Pericardium fibroblast (primary cell): ENCODE measurements around a stretch of chr10.

GRCh38 chr10:30527509-30528081 lies 93.6 kb downstream of the MAP3K8 start:
- RAMPAGE, long total RNA, result no peak

GRCh38 chr10:30541798-30542405 lies 87.7 kb downstream of the LYZL2 start:
- RAMPAGE, long total RNA, result no peak

DNA sequence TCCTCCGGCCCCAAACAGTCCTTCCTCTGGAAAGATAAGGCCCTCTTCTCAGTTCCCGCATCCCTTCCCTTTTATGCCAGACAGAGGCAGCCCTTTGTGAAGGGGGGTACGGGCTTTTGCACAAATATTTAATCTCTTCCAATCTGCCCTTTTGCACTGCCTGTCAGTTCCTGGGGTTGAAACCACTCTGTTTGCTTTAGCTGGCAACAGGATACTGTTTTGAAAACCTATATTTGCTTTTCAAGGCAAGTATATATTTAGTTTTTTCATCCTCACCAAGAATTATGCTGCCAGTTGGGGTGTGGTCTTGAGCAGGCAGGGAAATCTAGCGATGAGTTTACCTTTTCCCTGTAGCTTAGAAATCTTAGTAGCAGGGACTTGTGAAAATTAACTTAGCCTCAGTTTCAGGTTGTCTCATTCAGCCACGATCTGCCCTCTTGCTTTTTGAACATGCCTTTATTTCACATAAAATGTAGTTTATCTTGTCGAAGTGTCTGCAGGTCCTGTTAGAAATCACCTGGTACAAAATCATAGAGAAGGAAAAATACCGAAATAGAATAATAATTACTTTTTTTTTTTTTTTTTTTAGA lies 23.7 kb downstream of the LYZL2 start:
- RAMPAGE, long total RNA, result no peak

DNA sequence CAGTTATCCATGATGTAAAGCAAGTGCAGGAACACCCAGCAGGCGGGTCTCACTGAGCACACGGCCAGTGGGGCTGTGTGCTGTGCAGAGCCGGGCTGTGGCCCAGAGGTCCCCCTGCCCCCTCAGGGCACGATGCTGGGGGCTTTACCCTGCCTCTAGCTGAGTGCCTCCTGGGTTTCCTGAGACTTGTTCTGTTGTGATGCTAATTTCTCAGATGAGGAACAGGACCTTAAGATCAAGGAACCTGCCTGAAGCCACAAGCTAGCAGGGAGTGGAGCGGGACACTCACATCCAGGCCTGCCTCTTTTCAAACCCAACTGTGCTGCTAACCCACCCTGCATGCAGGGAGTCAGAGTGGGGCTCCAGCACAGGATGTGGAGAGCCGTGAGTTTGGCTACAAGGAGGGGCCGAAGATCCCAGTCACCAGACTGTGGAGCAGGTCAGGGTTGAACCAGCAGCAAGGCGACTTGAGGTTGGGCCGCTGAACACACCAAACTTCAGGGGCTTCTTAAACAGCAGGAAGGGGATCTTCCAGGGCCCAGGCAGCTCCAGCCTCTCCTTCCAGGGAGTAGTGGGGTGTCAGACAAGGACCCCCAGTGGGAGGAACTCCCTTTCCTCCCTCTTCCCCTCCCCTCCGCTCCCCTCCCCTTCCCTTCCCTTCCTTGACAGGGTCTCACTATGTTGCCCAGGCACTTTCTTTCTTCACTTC lies 76.3 kb upstream of the LYZL2 start:
- RAMPAGE, long total RNA, result no peak

GRCh38 chr10:30752012-30752497 lies 122.5 kb upstream of the LYZL2 start:
- RAMPAGE, long total RNA, result no peak

DNA sequence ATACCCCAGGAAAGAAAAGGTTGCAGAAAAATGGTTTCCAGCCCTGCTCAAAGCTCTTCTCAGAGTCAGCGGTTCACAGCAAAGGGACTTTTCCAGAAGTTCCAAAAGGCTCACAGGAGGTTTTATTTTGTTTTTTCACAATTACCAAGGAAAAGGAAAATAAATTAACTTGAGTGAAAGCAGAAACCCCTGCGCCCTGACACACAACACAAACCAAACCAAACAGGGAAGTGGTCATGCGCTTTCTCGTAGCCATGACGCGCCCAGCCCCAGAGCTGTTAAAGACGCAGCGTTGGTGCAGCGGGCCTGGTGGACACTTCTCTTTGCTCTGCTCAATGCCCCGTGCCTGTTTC lies 134.3 kb upstream of the LYZL2 start:
- RAMPAGE, long total RNA, result no peak

DNA sequence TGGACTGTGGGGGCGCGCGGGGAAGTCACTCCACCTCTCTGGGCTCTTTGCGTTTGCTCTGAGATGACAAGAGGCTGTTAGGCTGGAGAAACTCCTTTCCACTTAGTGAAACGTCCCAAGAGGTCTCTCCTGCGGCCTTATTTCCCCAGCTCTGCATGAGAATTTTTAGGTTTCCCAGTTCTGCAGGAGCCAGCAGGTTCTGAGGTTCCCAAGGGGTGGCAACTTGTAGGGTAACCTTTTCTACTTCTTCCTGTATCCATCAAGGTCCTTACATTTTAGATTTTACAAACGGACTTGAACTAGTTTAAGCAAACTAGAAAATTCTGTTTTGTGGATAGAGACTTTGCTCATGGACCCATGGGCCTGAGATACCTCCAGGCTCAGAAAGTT lies 156.1 kb upstream of the LYZL2 start:
- RAMPAGE, long total RNA, result no peak

DNA sequence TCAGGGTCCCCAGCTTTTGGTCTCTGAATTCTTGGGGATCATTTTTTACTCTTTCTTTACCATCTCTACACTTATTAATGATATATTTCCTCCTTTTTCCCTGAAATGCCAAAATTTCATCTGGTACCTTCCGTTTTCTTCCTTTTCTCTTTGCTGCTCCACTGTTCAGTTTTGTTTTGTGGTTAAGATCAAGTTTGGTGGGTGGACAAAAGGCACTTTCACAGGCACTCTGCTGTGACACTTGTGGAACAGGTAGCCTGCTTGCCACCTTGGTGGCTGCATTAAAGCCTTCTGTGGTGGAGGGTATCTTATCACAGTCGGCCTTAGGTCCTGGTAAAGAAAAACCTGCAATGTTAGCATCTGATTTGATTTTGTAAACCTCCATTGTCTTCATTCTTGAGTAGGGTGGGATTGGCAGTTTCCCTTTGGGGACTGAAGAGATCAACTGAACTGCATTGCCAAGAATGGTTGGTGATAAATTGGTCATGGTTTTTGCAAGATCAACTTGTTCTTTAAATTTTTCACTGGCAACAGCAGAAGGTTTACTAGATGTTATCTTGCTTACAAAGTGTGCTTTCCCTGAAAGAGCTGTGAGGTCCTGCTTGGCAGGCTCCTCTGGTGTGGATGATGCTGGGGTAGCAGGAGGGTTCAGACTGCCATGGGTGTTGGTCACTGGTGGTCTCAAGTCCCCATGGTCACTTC lies 182.4 kb downstream of the ZNF438 start:
- RAMPAGE, long total RNA, result no peak

GRCh38 chr10:30857525-30858225 lies 174.0 kb downstream of the ZNF438 start:
- RAMPAGE, long total RNA, result no peak

DNA sequence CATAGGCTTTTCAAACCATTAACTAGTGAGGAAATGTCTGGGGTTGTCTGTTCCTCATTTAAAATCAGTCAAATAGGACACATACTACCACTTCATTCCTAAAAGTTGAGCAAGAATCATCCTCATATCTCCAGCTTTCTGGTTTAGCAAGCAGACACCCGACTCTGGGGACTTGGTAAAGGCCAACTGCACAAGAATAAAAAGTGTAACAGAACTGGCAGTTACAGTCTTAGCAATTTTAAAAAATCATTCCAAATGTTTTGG lies 60.9 kb downstream of the ZNF438 start:
- RAMPAGE, long total RNA, result no peak

GRCh38 chr10:30985524-30985895 lies 46.2 kb downstream of the ZNF438 start:
- RAMPAGE, long total RNA, result no peak

- RAMPAGE, long total RNA, result no peak
These were observed 22.3 kb downstream of the ZEB1 start for GRCh38 chr10:31341103-31341949.

DNA sequence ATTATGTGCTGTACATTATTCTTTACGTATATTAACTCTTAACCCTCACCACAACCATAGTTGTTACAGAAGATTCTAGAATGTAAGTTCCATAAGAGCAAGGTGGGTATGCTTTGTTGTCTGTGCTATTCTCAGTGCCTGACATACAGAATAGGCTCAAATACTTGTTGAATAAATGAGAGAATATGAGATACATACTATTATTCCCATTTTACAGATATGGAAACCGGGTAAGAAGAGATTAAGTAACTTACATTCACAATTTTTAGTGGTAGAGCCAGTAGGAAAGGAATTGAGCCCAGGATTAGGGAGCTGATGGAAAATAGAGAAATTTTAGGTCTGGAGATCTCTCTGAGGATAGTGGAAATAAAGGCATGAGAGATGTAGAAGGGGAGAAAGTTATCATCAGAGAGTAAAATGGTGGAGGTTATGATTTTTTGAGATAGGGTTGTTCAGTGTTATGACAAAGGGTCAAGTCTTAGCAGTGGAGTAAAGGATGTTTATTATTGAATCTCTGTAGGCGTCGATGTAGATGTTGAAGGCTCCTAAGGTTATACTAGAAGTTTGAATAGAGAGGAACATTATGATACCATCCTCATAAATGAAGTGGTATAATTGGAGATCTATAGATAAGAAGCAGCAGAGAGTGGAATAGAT lies 23.1 kb downstream of the ZEB1 start:
- RAMPAGE, long total RNA, result no peak

- RAMPAGE, long total RNA, result no peak
These were observed 108.0 kb downstream of the ZEB1 start for GRCh38 chr10:31427106-31427305.

DNA sequence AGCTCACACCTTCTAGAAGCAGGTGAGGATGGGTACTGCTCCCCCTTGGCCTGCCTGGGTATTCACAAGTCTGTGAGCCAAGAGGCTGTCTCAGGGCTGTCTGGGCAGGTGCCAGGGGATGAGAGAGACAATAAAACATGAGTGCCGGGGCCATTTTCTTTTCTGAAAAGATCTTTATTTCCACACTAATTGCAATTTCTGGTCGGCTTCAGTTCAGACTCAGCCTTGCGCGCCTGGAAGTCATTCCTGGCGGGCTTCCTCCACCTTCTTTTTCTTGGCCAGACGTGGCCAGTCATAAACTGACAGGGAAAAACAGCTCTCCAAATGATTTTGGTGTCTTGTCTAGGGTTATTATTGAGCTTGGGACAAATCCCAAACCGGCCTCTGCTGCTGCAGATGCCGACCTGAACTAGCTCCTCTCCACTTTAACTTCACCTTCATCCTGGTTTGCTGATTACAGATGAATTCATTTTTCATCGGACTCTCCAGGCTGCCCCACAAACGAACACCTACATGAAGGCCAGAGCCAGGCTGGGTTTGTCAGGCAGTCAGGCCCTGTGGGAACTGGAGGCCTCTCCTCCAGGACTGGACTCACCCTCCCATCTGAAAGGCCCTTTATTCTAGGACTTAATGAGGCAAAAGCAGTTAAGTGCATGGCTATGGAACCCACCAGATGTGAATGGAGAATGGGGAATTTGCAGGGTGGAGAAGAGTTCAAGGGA lies 171.0 kb downstream of the ARHGAP12 start:
- RAMPAGE, long total RNA, result no peak

GRCh38 chr10:31808427-31809053 lies 120.1 kb downstream of the ARHGAP12 start:
- RAMPAGE, long total RNA, result no peak

DNA sequence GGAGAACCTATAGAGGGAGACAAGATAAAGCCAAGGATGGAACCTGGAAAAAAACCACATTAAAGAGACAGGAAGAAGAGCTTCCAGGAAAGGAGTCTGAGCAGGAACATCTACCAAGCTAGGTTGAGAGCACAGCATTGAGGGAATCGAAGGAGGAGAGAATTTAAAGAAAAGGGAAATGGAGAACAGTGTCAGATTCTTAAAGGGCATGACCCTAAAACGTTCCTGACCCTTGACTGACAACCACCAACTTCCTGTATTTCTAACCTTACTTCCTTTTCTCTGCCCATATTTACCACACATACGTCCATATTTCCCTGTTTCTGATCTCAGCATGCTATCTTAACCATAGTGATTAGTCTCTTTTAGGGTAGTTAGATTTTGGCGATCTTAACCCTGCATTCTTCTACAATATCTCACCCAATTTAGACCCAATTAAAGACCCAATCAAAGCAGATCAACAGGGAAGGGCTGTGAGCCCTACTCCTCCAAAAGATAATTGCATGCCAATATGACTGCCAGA lies 48.7 kb upstream of the ARHGAP12 start:
- RAMPAGE, long total RNA, result no peak

- RAMPAGE, long total RNA, result no peak
These were observed 35.1 kb downstream of the KIF5B start for GRCh38 chr10:32020978-32021707.

GRCh38 chr10:32022658-32023226 lies 33.5 kb downstream of the KIF5B start:
- RAMPAGE, long total RNA, result no peak

GRCh38 chr10:32032212-32032612 lies 24.0 kb downstream of the KIF5B start:
- RAMPAGE, long total RNA, result no peak